SK-MEL-5 (cell line): ENCODE measurements around a stretch of chr10.

GRCh38 chr10:125124804-125125503 is 97.1 kb upstream of the CTBP2 start:
RAMPAGE:
- cytosol, long total RNA: no peak
- long total RNA: no peak
- nucleus, long total RNA: no peak

GRCh38 chr10:125154202-125154376 is 126.2 kb upstream of the CTBP2 start:
RAMPAGE:
- cytosol, long total RNA: no peak
- long total RNA: no peak
- nucleus, long total RNA: no peak

DNA sequence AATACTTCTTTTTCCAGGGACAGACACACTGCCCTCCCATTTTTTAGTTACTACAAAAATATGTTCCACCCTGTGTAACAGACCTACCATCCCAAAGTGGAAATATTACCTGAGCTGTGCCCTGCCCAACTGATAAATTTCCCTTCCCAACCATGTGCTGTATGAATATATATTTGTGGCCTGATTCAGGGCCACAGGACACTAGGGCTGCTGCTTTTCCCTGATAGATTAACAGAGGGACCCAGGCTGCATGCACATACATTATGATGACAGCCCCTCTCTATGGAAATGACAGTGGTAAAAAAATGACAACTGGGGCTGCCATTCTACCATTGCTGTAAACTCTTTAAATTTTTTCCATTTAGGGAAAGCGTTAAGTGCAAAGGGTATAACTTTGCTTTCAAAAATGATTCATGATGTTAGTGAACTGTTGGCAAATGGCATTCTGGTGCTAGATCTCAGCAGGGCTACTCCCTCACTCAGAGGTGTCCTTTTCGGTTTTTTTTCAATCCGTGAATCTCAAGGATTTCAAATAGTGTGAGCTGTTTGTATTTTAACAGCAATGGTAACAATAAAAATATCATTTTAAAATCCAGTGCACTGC is 128.3 kb upstream of the CTBP2 start:
RAMPAGE:
- cytosol, long total RNA: no peak
- long total RNA: no peak
- nucleus, long total RNA: no peak

RAMPAGE:
- cytosol, long total RNA: no peak
- long total RNA: no peak
- nucleus, long total RNA: no peak
These were observed 131.7 kb upstream of the CTBP2 start for GRCh38 chr10:125159554-125160076.

DNA sequence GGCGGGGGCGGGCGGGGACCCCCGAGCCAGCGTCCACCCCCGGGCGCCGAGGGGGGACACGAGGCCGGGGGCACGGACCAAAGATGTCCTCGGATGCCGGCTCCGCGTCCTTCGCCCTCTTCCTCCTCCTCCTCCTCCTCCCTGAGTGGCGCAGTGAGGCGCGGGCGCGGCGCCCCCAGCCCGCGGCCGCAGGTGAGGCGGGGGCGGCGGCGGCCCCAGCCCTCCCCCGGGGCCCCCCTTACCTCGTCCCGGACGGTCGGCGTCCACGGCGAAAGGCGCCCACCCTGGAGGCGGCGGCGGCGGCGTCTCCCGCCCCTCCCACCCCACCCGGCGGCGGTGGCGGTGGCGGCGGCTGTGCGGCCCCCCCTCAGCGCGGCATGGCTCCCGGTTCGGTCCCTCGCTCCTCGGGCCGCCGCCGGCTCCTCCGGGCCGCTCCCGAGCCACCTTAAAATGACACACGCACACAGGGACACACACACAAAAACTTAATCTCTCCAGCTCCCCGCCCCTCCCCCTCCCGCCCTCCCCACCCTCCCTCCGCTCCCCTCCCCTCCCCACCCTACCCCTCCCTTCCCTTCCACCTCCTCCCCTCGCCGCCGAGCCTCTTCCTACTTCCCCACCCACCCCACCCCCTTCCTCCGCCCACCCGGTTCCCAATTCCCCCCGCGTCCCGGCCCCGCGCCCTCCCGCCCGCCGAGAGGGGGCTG is 132.4 kb upstream of the CTBP2 start:
RAMPAGE:
- cytosol, long total RNA: no peak
- long total RNA: no peak
- nucleus, long total RNA: no peak

GRCh38 chr10:125162388-125163056 is 134.7 kb upstream of the CTBP2 start:
RAMPAGE:
- cytosol, long total RNA: no peak
- long total RNA: no peak
- nucleus, long total RNA: no peak

DNA sequence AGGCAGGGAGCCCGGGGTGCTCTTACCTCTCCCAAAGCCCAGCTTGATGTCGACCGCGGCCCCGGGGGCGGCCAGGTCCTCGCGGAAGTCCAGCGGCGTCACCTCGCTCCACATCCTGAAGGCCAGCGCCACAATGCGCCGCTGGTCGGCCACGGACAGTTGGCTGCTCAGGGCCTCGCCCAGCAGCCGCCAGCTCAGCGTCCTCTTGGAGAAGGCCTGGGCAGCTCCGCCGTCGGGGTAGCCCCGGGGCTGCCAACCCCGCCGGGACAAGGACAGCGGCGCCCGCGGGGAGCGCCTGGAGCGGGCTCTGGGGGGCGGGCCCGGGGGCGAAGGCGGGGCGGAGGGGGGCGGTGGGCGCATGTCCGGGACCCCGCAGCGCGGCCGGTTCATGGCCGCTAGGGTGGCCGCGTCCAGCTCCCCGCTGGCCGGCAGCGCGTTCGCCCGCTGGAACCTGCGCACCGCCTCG is 1.8 kb downstream of the MMP21 start:
RAMPAGE:
- cytosol, long total RNA: no peak
- long total RNA: no peak
- nucleus, long total RNA: no peak

GRCh38 chr10:125940417-125940825 is 44.1 kb downstream of the FANK1 start:
RAMPAGE:
- cytosol, long total RNA: no peak
- long total RNA: no peak
- nucleus, long total RNA: no peak

DNA sequence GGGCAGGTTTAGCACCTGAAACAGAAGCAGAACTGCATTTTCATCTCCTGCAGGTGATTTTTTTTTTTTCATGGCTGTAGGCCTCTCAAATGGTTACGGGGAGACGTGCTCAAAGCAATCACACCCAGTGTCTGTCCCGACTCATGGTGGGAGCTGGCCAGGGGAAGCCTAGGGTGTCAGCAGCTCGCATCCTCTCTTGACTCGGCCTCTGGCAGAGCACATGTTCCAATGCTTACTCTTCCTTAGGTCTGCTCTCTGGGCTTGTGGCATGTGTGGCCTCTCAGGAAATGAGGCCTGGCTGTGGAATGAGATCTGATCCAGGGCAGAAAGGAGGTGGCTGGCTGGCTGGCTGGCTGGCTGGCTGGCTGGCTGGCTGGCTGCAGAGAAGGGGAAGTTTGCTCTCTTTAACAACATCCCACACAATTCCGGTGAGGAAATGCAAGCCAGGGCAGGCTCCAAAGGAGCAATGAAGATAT is 153.3 kb downstream of the FANK1 start:
RAMPAGE:
- cytosol, long total RNA: no peak
- long total RNA: no peak
- nucleus, long total RNA: no peak

DNA sequence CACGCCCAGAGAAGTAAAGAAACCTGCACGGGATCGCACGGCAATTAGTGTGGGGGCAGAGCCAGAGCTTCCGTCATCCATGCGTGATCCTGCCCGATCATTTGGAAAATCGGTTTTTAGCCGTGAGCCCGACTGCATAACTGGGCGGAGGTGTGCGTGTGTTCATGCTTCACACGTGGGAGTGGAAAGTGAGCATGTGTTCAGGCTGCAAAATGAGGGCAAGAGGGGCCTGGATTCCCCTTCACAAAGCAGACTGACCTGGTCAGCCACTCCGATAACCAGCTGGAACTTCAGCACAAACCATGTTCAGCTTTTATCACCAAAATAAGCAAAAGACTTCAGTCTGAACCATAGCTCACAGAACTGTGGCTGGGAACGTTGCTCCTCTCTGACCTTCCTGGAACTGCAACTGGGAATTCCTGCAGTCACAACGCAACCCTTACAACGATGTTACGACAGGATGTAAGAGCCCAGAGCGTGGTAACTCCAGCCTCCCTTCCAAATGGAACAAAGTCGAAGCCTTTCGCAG is 162.8 kb downstream of the ADAM12 start:
RAMPAGE:
- cytosol, long total RNA: no peak
- long total RNA: no peak
- nucleus, long total RNA: no peak

GRCh38 chr10:126264705-126264952 is 123.6 kb downstream of the ADAM12 start:
RAMPAGE:
- cytosol, long total RNA: no peak
- long total RNA: no peak
- nucleus, long total RNA: no peak

RAMPAGE:
- cytosol, long total RNA: no peak
- long total RNA: no peak
- nucleus, long total RNA: no peak
These were observed 109.1 kb downstream of the C10orf90 start for GRCh38 chr10:126561377-126561868.

DNA sequence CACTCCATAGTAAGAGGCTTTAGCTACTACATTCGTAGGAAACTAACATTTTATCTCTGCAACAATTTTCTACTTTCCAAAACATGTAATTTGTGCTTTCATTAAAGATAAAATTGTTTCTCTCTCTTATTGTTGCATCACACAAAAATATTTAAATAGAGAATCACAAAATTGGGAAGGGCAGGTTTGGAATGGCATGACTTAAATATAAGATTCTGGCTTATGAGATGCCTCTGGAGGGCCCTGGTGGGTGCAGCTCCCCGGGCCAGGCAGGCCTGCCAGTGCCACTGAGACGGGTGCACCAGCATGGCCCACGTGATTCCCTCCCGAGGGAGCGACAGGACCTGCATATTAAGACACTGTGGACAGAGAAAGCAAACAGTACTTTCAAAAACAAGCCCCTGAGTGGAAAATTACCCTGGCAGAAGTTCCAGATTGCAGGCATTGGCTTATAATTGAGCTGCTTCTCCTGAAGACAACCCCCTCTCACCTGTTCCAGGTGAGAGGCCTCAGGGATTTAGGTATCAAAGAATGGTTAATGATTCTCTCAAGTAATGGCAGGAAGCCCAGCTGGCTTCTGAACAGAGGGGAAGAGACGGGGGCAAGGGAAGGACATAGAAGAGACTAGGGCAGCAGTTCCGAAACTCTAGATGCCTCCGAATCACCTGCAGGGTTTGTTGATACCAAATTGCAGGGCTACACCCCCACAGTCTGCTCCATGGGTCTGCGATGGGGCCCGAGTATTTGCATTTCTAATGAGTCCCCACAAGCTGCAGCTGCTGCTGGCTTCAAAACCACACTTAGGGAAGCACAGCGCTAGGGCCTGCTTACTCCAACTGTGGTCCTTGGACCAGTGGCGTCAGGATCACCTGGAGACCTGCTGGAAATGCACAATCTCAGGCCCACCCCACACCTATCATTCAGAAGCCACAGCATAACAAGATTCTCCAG is 66.0 kb upstream of the DOCK1 start:
RAMPAGE:
- cytosol, long total RNA: no peak
- long total RNA: no peak
- nucleus, long total RNA: no peak

GRCh38 chr10:126950249-126951196 is 45.3 kb downstream of the DOCK1 start:
RAMPAGE:
- cytosol, long total RNA: no peak
- long total RNA: no peak
- nucleus, long total RNA: no peak

RAMPAGE:
- cytosol, long total RNA: no peak
- long total RNA: no peak
- nucleus, long total RNA: no peak
These were observed 520 bp upstream of the INSYN2A start for GRCh38 chr10:127196999-127197222.

RAMPAGE:
- cytosol, long total RNA: no peak
- long total RNA: no peak
- nucleus, long total RNA: no peak
These were observed 6.4 kb downstream of the PTPRE start for GRCh38 chr10:127913198-127913797.

RAMPAGE:
- cytosol, long total RNA: no peak
- long total RNA: no peak
- nucleus, long total RNA: no peak
These were observed 41.9 kb downstream of the PTPRE start for GRCh38 chr10:127948721-127949302.

DNA sequence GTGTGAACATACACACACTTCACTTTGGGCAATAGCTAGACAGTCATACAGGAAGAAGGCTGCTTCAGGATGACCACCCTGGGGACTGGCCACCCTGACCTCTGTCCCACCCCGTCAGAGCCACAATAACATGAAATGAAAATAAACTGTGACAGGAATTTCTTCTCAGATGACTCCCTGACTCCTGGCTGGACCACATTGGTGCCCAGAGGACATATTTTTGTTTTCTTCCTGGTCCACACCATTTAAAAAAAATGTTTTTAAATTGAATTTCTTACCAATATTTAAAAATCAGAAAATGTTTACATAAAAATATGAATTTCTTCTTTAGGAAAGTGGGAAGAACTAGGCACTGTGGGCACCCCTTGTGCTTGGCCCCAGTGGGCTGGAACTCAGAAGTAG is 81.6 kb downstream of the MKI67 start:
RAMPAGE:
- cytosol, long total RNA: no peak
- long total RNA: no peak
- nucleus, long total RNA: no peak

DNA sequence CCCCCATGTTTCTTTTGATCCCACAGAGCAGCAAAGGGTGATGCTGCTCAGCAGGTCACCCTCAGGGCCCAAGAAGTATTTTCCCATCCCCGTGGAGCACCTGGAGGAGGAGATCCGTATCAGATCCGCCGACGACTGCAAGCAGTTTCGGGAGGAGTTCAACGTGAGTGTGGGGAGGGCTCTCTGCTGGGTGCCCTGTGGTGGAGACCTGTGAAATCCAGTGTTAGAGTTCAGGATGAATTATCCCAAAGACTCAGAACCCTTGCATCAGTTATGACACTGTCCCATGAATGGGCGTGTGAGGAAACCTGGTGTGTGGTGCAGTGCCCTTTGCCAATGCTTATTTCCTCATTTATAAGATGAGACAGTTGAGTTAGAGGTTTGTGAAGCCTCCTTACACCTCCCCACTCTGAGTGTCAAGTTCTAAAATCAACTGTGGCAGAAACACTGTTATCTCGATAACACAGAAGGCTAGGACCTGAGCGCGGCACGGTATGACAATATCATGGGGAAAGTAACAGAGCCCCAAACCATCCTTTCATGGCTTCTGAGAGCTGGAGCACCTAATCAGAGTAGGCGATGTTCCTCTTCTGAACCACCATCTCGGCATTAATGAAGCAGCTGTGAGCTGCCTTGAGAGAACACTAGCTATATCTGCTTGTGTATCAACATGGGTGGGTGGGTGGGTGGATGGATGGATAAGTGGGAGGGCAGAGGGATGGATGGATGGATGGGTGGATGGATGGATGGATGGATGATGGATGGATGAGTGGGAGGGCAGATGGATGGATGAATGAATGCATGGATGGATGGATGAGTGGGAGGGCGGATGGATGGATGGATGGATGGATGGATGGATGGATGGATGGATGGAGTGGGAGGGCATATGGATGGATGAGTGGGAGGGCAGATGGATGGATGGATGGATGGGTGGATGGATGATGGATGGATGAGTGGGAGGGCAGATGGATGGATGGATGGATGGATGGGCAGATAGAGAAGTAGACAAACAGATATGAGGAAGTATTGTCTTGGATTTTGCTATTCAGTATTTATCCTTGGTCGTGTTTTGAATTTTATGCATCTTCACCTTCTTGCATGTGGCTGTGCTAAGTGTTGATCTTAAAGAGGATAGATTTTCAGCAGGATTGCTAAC is 76.3 kb downstream of the MKI67 start:
RAMPAGE:
- cytosol, long total RNA: no peak
- long total RNA: no peak
- nucleus, long total RNA: no peak

RAMPAGE:
- cytosol, long total RNA: no peak
- long total RNA: no peak
- nucleus, long total RNA: no peak
These were observed 48.4 kb downstream of the MKI67 start for GRCh38 chr10:128077818-128078220.